LUHMES (cell line): ENCODE measurements around the genes HIPK3, KIAA1549L, CAPRIN1 and EHF.

DNA sequence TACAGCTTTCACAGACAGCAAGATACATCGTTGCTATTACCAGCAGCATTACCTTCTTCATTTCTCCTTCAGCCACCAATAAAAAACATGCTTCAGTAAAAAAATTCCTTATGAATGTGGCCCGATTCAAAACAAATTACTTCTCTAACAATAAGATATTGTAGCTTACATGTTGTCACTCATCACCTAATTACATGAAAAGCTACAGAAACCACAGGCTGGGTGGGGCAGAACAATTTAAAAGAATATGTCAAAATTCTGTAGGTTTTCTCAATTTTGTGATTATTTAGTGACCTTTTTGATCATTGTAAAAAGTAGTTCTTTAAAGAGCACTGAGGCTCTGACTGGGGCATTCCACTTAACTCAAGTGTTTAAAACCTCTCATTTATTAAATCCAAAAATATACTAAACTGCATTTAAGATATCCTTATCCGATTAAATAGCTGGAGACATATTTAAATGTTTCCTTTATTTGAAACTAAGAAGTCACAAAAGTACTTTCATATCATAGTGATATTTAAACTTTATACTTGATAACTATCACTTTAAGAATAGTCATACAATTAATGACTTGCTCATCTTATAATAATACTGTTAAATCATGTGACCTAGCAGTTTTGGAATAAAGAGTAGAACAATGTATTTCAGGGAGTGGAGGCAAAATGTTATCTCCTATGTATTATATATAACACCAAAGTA lies 23.0 kb downstream of the CSTF3 start:
- PRO-cap, result no peak

DNA sequence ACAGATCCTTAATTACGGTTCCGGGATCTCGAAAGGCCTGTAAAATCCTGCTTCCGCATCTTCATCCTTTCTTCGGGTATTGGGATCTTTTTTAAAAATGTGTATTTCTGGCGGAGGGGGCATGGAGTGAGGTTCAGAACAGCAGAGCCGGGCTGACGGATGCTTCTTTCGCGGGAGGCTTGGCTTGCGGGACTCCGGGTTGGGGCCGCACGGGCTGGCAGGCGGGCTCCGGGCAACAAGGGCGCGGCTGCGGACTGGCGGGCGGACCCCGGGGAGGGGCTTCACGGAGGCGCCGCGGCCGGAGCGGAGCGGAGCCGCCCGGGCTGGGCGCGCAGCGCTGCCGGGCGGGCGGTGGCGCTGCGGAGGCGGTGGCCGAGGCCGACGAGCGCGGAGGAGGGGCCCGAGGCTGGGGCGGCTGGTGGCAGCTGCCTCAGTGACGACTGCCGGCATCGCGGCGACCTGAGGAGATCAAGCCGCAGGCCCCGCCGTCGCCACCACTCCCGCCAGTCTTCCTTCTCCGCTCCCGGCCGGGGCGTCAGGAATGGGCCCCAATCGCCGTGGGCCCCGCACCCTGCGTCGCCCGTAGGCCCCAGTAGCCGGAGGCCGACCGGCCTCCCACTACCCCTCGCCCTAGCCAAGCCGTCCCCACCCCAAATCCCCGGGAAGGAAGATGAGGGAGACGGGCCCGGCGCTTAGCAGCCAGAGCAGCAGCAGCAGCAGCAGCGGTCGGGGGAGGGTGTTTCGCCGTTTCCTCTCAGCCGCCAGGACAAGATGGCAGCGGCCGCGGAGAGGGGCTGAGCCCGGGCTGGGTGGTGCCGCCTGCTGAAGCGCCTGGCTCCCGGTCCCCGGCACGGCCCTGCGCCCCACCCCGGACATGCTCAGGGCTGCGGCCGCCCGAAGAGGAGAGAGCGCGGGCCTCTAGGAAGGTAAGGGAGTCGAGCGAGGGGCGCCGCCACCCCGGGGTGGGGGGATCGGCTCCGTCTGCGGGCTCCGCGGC lies at the start of gene HIPK3:
HIPK3 (plus strand) TSS at position 418 of the 997 bp plus-strand sequence.
- PRO-cap, result unidirectional peak, plus-strand start at position 135 of the sequence; bidirectional peak, plus-strand start at position 432 of the sequence, minus-strand start at position 257 of the sequence; bidirectional peak, plus-strand start at position 746 of the sequence, minus-strand start at position 620 of the sequence

DNA sequence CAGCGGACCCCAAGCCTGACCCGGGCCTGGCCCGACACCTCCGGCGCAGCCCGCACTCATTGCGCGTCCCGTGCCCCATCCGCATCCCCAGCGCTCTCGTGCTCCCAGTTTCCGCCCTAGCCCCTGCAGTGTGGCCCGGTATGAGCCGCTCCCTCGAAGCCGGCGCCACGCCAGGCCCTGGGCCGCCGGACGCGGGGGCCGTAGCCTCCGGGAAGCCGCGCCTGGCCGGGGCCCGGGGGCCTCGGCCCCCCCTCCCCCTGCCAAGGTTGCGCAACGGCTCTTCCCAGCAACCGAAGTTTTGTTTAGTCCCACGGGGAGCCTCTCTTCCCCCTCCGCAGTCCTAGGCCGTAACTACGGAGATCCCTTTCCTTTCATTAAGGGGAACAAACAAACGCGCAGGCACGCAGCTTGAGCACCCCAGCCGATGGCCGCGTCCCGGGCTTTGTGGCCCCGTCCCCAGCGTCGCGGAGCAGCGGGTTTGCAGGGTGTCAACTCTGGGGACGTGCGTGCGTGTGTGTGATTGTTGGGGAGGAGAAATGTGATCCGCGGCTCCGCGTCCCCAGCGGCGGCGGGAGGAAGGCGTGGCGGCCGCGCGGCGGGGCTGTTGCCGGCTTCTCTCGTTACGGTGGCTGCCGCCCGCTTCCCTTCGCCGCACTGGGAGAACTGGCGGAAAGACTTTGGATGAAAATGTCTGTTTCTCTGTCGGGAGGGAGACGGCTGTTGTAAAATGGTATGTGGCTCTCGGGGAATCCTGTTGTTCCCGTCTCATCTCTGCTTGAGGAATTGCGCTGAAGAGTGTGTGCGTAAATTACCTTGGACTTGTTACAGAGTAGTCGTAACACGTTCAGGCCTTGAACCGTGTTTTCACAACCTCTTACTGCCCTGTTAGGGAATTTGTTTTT lies 1.0 kb downstream of the HIPK3 start:
- PRO-cap, result bidirectional peak, plus-strand start at position 310 of the sequence, minus-strand start at position 202 of the sequence; bidirectional peak, plus-strand start at position 581 of the sequence, minus-strand start at position 517 of the sequence; unidirectional peak, minus-strand start at position 666 of the sequence; unidirectional peak, minus-strand start at position 794 of the sequence

DNA sequence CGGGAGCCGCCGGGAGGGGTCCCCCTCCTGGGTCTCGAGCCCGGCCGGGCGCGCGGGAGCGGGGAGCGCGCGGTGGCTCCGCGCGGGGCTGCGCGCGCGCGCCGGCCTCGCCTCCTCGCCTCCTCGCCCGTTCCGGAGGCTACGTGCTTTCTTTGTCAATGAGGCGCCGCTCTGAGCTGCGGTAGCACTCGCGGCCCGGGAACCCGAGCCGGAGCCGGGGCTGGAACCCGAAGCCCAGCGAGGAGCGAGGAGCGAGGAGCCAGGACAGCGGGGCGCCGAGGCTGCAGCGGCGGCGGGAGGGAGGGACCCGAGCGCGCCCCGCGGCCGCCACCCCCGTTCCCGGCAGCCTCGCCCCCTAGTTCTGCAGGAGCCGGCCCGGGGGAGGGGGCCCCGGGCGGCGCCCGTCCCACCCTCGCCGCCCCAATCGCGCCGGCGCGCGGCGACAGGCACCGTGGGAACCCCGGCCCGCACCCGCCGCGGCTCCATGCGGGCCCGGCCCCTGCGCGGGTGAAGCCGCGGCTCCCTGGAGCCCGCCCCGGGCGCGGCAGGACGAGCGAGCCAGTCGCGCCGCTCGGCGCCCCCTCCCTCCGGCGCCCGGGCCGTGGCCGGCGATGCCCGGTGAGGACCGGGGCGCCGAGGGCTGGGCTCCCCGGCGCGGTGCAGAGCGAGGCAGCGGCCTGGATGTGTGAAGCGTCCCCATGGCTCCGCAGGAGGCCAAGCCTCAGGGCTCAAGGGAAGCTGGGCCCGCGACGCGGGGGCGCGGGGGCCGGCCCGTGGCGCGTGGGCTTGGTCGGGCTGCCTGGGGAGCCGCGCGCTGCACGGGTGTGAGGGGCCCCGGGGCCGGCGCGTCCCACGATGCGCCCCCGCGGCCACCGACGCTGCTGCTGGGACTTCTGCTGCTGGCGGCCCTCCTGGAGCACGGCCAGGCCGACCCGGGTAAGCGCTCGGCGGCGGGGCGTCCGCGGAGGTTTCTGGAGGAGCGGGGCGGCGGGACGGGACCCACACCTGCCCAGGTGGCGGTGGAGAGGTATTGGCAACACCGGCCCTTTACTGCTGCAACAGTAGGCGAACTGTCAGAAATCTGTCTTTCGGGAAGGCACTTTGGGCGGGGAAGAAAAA lies at the start of gene KIAA1549L:
KIAA1549L (plus strand) TSS at position 155 of the 1,119 bp plus-strand sequence.
- PRO-cap, result no peak

DNA sequence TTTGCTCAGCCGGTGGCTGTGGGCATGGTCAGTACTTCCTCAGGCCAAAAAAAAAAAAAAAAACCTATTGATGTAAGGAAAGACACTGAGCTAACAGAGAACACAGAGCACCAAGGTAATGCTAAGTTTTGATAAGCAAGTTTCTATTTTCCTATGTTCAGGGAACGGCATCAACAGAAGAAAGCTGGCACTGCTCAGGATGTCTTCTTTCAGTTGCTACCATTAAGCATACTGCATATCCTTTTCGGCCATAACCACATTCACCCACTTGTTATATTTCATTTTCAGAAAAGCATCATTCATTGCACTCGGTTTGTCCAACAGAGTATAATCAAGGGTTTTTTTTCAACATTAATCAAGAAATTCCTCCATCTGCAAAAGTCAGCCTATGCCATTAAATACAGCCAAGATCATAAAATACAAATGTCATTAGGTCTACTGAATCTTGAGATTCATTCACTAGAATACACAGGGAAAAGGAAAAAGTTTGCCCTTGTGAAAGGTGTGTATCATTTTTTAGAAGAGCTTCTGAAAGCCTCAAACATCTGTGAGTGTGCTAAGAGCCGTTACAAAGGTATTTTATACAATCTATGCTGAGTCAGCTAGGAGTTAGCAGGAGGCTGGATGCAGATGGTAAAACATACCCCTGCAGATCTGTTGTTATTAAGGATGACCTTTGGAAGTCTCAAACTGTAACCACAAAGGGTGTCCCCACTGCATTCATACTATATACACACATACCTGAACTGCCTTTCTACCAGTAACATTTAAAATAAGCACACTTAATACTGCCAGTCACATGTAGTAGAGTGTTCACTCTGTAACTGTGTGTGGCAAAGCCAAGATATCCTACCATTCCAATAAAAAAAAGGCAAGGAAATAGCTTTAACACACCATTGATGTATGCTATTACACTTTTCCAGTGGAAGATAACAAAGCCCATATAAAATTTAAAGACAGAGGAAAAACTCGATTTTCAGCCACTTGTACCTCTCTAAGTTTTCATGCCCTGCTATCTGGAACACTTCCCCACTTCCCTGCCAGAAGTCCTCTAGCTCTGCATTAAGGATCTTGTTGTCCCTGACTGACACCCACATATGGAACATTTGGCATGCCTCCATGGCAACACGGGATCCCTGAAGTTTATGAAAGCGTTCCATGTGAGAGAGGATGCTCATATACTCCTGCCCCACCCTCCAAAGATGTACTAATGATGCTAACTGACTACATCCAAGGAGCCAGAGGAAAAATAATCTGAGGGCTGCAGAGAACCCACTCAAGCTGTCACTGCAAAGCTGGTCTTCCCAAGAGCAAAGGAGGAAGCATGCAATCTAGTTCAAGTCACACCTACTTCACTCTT lies 8.4 kb upstream of the C11orf91 start:
- PRO-cap, result no peak

GRCh38 chr11:33751775-33751996 lies 15.5 kb upstream of the CD59 start:
- PRO-cap, result no peak

DNA sequence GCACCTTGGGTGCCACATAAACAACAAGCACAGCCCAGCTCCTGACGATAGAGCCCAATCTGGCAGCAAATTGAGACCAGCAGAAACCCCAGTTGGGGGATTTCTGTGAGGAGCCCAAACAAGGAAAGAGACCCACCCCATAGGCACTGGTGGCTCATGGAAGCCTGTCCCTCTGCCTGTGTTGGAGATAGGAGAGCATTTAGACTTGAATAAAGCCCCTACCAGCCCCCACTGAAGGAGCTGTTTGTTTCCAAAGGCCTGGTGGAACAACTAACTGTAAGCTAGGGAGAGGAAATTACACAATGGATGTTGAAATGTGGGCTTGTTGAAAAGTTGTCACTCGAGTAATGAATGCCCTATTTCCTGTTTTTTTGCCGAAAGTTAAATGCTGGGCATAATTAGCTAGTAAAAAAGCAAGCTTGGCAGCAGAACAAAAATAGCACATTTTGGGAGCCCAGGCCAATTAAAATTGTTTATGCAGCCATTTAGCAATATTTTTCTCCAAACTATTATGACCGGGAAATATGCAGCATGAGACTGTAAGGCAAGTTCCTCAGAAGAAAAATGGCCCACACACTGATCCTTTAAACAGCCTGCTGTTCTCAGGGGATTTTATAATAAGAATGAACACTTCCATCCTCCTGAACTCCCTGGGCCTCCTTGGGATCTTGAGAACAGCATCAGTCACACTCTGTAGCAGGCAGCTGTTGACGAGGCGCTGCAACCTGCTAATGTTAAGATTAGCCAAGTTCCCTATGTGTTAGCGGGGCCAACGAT lies 38.5 kb upstream of the LMO2 start:
- PRO-cap, result no peak

DNA sequence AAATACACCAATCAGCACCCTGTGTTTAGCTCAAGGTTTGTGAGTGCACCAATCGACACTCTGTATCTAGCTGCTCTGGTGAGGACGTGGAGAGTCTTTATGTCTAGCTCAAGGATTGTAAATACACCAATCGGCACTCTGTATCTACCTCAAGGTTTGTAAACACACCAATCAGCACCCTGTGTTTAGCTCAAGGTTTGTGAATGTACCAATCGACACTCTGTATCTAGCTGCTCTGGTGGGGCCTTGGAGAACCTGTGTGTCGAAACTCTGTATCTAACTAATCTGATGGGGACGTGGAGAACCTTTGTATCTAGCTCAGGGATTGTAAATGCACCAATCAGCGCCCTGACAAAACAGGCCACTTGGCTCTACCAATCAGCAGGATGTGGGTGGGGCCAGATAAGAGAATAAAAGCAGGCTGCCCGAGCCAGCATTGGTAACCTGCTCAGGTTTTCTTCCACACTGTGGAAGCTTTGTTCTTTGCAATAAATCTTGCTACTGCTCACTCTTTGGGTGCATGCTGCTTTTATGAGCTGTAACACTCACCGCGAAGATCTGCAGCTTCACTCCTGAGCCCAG lies 60.7 kb upstream of the CAPRIN1 start:
- PRO-cap, result no peak

DNA sequence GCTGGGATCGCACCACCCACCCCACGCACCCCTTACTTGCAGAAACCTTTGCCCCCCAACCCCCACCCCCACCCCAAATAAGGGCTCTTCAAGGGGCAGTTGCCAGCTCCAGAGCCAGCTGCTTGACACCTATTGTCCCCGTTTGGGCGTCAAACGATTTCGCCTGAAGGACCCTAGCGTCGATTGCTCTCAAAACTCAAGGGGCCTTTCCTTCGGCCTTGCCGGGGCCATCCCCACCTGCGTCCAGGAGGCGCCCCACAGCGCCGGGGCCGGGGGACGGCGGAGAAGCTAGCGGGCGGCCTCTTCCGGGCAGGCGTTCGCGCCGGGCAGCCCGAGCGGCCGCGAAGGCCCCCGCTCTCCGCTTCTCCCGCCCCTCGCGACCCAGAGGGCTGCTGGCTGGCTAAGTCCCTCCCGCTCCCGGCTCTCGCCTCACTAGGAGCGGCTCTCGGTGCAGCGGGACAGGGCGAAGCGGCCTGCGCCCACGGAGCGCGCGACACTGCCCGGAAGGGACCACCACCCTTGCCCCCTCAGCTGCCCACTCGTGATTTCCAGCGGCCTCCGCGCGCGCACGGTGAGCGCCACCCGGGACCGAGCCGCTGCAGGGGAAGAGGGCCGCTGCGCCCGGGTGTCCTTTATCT lies at the start of gene CAPRIN1:
CAPRIN1 (plus strand) TSS at position 431 of the 638 bp plus-strand sequence.
- PRO-cap, result bidirectional peak, plus-strand start at position 431 of the sequence, minus-strand start at position 79 of the sequence

- PRO-cap, result bidirectional peak, plus-strand start at chr11:34053387, minus-strand start at chr11:34053326
These were observed 1.7 kb downstream of the CAPRIN1 start for GRCh38 chr11:34052762-34054003.

DNA sequence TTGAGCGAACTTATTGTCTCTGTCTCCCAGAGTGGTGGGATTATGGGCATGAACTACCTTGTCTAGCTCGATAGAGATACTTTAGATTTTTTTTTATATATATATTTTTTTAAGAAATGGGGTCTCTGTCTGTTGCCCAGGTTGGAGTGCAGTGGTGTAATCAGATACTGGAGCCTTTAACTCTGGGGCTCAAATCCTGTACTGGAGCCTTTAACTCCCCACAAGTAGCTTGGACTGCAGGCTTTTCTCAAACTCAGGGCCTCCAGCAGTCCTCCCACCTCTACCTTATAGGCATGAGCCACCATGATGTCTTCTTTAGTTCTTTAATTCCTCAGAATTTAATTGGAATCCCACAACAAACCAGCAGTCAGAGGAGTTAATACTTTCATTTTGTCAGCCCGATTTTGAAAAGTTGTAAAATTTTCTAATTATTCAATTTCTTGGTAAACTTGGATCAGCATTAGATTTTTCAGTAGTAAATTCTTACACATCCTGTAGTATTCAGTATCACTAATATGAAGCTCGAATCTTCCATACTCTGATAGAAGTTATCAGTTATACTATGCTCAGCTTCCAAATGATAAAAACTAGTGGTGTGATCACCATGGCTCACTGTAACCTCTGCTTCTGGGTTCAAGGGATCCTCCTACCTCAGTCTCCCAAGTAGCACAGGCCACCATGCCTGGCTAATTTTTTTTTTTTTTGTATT lies 12.2 kb upstream of the NAT10 start:
- PRO-cap, result no peak

GRCh38 chr11:34241924-34242692 lies 115.7 kb downstream of the ABTB2 start:
- PRO-cap, result no peak

DNA sequence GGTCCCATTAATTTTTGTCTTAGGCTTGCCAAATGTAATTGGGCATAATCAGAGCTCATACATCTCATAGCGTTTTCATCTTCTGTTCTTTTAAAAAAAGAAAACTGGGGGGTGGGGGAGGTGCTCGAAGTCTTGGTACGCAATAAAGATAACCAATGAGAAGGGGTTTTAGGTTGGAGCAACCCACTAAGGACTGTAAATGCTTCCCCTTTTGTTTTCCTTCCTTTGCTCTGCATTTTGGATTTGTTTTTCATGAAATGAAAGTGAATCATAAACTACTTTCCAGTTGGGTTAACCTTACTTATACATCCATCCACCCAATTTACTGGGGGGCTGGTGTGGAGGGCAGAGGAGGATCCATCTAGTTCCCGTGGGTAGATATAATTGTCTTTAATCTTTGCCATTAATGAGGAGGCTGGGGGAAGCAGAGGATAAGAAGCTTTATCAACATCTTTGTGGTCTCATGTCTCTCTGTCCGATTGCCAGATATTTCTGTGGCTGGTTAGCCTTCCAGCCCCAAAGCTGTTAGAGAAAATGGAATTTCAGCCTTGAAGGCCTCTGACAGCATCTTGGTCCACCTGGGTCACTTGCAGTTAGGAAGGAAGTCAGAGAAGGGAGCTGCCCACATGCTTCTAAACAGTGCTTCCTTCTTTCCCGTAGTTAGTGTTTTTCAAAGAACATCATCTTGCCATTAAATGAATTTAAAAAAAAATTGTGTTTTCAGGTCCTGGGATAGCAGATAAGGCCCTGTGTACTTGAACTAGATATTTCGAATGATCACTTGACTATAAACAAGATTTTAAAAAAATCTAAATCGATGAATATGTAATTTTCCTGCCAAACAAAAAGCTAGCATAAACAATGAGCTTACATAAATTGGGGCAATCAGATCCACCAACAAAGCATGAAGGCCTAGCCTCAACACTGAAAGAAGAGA lies 56.9 kb downstream of the ABTB2 start:
- PRO-cap, result no peak

- PRO-cap, result no peak
These were observed 48.6 kb downstream of the ABTB2 start for GRCh38 chr11:34309239-34309582.

- PRO-cap, result no peak
These were observed 21.3 kb upstream of the EHF start for GRCh38 chr11:34599576-34599988.

DNA sequence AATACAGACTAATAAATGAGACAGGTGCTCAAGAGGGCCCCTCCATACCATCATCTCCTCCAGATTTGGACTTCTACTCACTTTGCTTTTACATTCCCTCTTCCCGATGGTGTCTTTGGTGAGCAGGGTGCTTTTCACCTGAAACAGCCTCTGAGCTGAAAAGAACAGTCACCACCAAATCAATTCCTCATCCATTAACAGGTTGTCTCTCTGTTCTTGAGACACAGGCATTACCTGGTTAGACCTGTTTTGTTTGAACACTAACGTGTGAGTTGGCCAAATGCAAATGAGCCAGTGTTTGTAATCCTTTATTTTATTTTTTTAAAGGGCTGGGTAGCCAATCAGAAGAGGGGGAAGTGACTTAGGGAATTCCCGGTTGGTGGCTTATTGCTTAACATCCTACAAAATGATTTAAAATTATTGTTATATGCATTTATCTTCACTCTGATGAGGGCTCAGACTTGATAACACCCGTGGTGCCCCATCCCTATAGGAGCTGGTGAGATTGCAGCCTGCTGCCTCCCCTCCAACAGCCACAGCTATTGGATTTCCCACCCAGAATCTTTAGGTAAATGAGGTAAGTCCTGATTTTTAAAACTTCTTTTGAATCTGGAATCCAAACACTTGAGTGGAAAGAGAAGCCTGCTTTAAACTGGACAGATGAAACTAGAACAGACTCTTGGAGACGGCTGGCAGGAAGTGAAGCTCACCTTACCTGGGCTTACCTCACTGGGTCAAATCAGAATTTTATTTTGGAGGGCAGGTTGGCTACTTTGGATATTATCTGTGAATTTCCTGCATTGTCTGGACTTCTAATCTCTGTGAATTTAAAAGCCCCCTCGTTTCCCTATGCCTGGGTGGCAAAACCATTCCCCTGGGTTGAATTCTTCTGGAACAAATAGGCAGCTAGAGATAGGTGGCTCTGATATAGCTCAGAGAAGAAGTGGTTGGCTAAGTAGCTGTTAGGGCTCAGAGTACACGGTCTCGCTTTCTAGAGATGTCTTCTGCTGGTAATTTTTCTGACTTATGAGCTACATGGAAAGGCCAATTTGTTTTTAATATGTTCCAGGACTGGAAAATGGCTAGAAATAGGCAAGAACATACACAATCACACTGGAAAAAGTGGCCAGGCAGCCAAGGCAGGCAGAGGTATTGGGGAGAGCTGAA lies at the start of gene EHF:
EHF (plus strand) TSS at position 442 of the 1,167 bp plus-strand sequence.
- PRO-cap, result no peak

DNA sequence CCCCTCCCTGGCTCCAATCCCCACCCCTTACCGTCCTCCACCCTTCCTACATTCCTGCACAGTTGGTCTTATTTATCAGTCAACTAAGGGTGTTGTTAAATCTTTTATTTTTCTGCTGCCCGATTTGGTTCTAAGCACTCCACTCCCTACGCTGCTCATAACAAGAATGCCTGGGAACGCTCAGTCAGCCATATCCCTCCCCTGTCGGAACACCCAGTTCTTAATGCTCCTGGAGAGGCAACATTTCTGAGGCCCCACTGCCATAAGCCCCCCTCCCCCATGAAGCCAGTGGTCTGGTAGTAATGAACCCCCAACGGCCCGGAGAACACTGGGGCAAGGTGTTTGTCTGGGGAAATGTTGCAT lies 9.7 kb downstream of the EHF start:
- PRO-cap, result no peak

DNA sequence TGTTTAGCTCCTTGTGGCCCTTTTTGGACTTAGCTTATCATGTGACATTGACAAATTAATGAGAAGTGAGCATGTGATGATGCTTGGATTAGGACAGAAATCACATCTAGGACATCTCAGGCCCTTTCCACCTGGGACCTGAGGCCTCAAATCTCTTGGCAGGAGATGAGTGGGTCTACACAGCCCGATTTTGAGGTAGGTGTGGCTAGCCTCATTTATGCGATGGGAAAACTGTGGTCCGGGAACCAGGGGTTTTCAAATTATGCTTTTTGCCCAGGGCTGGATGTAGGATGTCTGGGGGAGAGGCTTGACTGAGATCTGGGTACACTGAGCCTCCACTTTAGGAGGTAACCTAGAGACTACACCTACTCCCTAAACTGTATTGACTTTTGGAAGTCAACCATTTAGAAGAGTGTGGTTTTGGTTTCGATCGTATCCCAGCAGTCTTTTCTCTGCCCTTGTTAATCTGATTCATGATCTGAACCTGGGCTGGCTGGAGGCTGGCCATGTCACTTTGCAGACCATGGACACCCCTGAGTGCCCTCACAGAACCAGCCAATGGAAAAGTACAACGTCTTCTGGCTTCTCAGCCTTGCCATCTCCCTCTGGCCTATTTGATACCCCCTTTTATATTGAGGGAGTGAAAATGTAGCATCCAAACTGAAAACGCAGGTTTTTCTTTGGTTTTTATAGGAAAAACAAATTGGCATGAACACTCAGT lies 10.7 kb downstream of the EHF start:
- PRO-cap, result no peak

GRCh38 chr11:34651444-34651905 lies 30.6 kb downstream of the EHF start:
- PRO-cap, result no peak

GRCh38 chr11:34824543-34824877 lies 91.7 kb downstream of the APIP start:
- PRO-cap, result no peak